ENCODE measurements around the genes ATF7IP2 and ENSG00000188897.

DNA sequence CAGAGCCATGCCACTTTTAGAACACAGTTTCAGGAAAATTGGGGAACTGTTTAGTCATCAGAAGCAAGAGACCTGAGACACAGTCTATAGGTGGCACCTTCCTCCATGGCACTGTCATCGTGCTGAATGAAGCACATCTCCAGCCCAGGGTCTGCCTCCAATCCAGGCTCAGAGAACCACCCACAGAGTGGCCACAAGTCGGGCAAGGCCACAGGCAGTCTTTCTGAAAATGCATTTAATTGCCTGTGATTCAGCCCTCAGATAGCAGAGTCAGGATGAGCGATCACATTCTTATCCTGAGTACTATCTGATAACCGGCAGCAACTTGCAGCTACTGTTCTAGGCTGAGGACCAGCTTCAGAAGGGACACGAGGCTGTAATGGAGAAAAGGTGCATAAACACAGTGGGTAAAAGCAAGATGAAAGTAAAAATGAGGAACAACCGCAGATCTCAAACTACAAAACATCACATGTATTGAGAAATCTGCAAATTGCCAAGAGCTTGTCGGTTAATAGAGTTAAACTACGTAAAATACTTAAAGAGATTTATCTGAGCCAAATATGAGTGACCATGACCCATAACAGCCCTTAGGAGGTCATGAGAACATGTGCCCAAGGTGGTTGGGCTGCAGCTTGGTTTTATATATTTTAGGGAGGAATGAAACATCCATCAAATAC, 14.1 kb upstream of the HAPSTR1 start:
- PRO-cap: no peak
- RAMPAGE, long total RNA, 4 experiments: no peak in any of the 4 experiments

GRCh38 chr16:9090985-9091414, 444 bp upstream of the HAPSTR1 start:
- PRO-cap: bidirectional peak, plus-strand start at chr16:9091648, minus-strand start at chr16:9091199
- RAMPAGE, long total RNA, 4 experiments: no peak in any of the 4 experiments

GRCh38 chr16:9111695-9113162, 20.8 kb downstream of the HAPSTR1 start:
- PRO-cap: unidirectional peak, minus-strand start at chr16:9112552
- RAMPAGE, long total RNA, 4 experiments: no peak in any of the 4 experiments

GRCh38 chr16:10385748-10386518, at the start of gene ATF7IP2:
Gene ATF7IP2, plus strand, starts transcription at chr16:10386061.
- PRO-cap: bidirectional peak, plus-strand start at chr16:10386061, minus-strand start at chr16:10385922
- RAMPAGE, long total RNA, 4 experiments: start-site peak on the plus strand in 2 of 4 experiments, at chr16:10386001-10386315 at its widest, 8 to 76 reads per replicate

DNA sequence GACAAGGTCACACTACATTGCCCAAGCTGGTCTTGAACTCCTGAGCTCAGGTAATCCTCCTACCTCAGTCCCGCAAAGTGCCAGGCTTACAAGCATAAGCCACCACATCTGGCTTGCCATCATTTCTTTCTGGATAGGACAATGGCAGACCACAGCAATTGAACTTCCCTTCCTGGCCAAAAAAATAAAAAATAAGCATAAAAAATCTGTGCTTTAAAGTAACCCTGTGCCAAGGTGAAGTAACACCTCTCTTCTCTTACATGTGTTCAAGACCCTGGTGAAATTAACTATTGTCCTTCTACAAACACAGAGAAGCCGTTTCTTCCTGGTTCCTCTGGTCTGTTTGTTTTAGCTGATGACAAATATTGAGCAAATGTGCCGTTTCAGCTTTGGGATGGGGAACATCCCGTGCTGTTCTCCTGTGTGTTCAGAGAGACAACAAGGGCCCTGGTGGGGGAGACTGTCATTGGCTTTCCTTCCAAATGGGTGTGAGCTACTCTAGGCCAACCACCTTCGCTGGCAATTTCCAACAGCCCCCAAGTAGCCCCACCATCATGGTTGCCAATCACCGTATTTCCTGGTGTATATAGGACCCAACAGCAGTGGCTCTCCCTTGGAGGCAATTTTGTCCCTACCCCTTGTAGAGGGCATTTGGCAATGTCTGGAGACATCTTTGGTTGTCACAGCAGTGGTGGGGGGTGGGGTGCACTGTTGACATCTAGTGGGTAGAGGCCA, 60.0 kb downstream of the EMP2 start:
- PRO-cap: no peak
- RAMPAGE, long total RNA, 4 experiments: no peak in any of the 4 experiments

GRCh38 chr16:10888487-10889083, 11.6 kb downstream of the CIITA start:
- PRO-cap: no peak
- RAMPAGE, long total RNA, 4 experiments: no peak in any of the 4 experiments

DNA sequence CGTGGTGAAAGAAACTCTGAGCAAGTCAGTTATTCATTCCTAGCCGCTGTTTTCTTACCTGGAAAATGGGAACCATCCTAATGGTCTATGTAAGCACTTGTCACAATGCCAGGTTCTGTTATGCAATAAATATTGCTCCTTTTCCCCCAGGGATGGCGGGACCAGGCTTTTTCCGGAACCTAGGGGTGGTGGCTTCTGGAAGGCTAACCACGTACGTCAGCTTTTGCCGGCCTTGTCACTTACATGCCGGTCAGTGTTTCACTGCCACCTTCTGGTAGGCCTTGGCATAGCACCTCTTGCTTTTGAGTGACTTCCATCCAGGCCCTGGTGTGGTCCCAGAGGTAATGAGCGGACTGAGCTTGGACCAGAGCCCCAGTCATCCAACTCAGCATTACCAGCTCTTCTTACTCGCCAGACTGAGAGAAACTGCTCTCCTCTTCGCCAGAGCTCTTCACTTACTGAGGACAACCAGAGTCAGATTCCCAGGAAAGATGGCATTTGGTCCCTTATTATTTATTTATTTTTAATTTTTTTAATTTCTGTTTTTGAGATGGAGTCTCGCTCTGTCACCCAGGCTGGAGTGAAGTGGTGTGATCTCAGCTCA, 23.5 kb downstream of the DEXI start:
- PRO-cap: no peak
- RAMPAGE, long total RNA, 4 experiments: no peak in any of the 4 experiments

- PRO-cap: no peak
- RAMPAGE, long total RNA, 4 experiments: no peak in any of the 4 experiments
Observed at GRCh38 chr16:10941339-10942125, 736 bp downstream of the DEXI start.

GRCh38 chr16:11255196-11255601, 805 bp downstream of the SOCS1 start:
- PRO-cap: no peak
- RAMPAGE, long total RNA, 4 experiments: no peak in any of the 4 experiments

DNA sequence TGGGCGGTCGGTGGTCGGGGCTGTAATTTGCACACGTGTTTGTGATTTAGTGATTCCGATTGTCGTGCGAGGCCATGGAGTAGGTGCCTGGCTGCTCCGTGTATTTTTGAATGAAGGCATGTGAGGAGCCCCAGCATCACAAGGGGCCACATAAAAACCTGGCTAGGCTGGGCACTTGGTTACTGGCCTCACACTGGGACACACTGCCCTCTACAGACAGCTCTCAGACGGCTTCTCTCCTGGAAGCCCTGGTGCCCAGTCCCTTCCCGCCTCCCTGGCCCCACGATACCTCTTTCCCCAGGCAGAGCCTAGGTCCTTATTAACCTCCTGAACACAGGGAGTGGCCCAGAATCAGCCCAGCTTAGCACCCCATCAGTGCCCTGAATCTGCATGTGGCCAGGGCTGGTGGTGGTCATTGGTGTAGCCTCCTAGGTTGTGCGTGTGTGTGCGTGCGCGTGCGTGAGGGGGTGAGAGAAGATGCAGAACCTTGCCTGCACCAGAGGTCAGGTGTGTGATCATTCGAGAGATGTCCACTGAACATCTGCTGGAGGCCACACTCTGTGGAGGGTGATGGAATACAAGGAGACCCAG, 1.3 kb upstream of the SOCS1 start:
- PRO-cap: no peak
- RAMPAGE, long total RNA, 4 experiments: no peak in any of the 4 experiments

DNA sequence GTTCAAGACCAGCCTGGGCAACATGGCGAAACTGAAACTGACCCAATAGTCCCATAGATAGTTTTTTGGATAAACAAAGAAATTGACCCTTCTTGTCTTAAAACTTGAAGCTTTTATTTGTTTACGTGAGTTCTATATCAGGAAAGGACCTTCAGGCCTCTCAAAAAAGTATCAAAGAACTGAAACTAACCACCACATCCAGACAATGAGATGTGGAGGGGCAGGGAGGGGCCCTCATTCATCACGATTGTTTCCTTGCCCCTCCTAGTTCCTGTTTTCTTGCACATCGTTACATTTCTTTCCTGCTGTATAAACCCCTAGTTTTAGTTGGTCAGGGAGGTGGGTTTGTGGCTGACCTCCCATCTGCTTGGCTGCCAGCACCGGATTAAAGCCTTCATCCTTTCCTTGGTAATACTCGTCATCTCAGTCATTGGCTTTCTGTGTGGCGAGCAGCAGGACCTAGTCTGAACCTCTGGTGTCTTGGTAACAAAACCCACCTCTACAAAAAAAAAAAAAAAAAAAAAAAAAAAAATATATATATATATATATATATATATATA, 30.1 kb upstream of the PRM1 start:
- PRO-cap: no peak
- RAMPAGE, long total RNA, 4 experiments: no peak in any of the 4 experiments

- PRO-cap: unidirectional peak, plus-strand start at chr16:11311973
- RAMPAGE, long total RNA, 4 experiments: no peak in any of the 4 experiments
Observed at GRCh38 chr16:11311670-11312062, 30.5 kb upstream of the PRM1 start.

- PRO-cap: no peak
- RAMPAGE, long total RNA, 4 experiments: no peak in any of the 4 experiments
Observed at GRCh38 chr16:11359318-11359997, 14.2 kb downstream of the RMI2 start.

GRCh38 chr16:11527065-11527264, at the start of gene ENSG00000188897:
Gene ENSG00000188897, minus strand, starts transcription at chr16:11527247.
- PRO-cap: no peak
- RAMPAGE, long total RNA, 4 experiments: no peak in any of the 4 experiments

DNA sequence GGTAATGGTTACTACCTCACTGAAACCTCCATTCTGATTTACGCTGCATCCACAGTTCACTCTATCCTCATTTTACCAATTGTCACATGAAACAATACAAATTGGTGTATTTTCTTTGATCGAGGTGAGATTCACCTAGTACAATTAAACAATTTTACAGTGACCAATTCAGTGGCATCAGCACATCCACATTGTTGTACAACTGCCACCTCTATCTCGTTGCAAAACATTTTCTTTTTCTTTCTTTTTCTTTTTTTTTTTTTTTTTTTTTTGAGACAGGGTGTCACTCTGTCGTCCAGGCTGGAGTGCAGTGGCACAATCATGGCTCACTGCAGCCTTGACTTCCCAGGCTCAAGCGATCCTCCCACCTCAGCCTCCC, 13.4 kb upstream of the ENSG00000188897 start:
- PRO-cap: no peak
- RAMPAGE, long total RNA, 4 experiments: no peak in any of the 4 experiments

GRCh38 chr16:11585272-11586453, 1.1 kb downstream of the LITAF start:
- PRO-cap: unidirectional peak, plus-strand start at chr16:11585658; bidirectional peak, plus-strand start at chr16:11585906, minus-strand start at chr16:11585880
- RAMPAGE, long total RNA, 4 experiments: start-site peak on the minus strand in 1 of 4 experiments, at chr16:11585594-11586196 at its widest, 6 reads per replicate

DNA sequence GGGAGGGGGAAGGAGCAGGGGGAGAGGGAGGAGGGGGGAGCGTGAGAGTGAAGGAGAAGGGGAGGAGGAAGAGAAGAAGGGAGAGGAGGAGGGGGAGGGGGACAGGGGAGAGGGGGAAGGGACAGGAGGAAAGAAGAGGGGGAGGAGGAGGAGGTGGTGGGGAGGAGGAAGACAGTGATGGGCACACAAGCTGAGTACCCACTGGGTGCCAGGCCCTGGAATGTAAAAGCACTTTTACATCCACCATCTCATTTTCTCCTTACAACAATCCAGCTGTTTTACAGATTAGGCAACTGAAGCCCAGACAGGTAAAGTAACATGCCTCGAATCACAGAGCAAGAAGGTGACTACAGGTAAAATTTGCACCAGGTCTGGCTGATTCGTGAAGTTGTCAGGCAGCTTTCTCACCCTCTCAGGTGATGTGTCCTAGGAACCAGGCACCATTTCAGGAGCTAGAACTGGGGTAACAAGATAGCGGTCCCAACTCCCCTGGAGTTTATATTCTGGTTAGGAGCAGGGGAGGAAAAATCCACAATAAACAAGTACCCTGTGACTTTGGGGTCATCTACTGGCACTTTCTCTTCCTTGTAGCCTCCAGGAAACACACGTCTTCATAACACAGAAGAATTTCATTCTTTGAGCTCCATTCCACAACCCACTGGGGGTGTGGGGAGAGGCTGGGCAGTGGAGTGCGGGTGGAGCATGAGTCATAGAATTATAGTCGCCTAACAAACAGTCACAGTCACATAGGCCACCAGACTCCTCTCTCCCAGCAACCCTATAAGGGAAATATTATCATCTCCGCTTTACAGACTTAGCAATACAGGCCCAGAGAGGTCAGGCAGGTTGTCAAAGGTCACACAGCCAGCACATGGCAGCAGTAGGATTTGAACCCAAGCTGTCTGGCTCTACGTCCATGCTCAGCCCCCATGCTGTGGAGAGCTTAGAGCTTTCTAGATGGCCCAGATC, 10.2 kb upstream of the LITAF start:
- PRO-cap: no peak
- RAMPAGE, long total RNA, 4 experiments: no peak in any of the 4 experiments

- PRO-cap: bidirectional peak, plus-strand start at chr16:11605035, minus-strand start at chr16:11604903
- RAMPAGE, long total RNA, 4 experiments: no peak in any of the 4 experiments
Observed at GRCh38 chr16:11604577-11605449, 18.1 kb upstream of the LITAF start.

DNA sequence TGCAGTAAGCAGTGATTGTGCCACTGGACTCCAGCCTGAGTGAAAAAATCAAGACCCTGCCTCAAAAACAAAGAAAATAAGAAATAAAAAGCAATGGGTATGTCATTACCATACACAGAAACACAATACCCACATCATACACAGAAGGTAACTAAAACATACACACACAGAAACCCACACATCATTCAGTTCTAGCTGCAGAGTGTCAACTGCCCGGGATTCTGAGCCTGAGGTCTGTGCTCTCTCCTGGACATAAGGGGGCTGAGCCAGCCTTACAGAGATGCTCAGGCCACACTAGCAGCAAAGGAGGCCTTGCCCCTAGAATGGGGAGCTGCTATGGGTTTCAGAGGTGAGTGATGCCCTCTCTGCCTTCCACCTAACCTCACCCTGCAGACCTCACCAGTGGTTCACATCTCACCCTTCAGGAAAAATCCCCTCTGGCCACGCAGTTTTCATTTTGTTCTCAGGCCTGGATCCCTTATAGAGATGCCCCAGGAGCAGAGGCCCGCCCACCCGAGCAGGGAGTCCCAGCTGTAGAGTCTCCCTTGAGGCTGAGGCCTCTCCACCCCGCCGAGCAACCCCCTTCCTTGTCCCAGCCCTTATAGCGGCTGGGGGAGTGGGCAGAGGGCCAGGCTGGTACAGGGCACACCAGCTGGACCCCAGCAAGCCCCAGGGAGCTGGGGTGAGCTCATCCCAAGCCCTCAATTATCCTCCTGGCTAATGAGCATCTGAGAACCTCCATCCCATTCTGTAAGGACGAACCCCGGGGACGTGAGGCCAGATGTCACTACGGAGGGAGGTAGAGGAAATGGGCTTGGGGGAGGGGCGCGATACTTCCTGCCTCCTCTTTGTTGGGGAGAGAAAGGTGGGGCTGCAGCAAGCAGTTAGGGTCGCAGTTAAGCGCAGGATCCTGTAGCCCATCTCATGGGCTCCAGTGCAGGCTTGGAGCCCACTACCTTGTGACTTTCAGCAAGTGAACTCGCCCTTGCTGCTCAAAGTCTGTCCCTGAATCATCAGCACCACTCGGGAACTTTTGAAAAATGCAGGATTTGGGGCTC, 3.3 kb upstream of the SNN start:
- PRO-cap: no peak
- RAMPAGE, long total RNA, 4 experiments: no peak in any of the 4 experiments

DNA sequence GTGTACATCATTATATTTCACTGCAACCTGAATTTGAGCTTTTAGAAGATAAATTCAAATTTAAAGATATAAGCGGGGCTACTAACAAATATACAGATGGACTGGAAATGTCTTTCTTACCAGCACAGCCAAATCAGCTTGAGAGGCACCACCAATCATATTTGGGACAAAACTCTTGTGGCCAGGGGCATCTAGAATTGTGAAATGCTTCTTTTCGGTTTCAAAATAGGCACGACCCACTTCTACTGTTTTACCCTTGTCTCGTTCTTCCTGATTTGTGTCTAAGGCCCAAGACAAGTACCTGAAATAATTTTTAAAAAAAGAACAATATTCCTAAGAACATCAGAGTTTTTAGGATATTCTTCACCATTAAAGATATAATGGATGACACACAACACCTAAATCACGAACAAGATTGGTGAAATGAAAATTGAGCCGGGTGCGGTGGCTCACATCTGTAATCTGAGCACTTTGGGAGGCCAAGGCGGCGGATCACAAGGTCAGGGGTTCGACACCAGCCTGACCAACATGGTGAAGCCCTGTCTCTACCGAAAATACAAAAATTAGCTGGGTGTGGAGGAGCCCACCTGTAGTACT, 28.2 kb downstream of the GSPT1 start:
- PRO-cap: no peak
- RAMPAGE, long total RNA, 4 experiments: no peak in any of the 4 experiments